GM12891 (cell line): ENCODE measurements around a stretch of chr1.

DNA sequence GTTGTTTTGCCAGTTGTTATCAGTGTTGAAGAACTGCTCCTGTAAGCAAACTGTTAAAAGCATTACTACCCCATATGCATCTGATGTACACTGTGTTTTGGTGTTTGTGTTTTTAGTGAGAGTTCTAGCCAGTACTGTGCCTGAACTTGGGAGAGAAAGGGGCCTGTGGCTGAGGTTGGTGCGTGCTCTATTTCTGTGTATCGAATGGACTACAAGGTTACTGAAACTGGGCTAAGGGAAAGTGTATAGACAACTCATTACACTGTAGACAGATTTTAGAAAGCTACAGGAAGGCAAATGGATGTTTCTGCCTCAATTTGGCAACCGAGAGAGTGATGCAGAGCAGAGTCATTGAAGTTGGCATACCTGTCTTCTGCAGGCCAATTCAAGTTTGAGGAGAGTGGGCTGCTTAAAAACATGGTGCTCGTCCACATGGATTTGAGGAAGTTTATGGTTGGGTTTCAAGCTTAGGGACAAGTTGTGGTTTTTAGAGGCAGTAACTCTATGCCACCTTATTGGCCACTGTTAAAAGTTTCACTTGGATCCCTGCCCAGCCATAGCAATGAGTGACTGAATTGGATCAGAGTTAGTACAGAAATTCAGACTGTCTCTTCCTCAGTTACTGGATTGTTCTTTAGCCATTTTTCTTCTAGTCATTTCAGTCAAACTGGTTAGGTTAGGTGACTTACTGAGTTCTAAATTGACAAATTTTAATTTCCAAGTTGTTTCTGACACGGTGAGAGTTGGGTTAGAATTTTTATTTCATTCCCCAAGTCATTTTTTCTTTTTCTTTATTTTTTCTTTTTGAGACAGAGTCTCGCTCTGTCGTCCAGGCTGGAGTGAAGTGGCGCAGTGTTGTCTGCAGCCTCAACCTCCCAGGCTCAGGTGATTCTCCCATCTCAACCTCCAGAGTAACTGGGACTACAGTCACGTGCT lies 17.2 kb downstream of the DYRK3 start:
- RRBS = no CpG with 5 or more reads among the region's 9 CpGs

GRCh38 chr1:206666951-206667332 lies 17.8 kb upstream of the MAPKAPK2 start:
- RRBS = no CpG with 5 or more reads among the region's 5 CpGs

- RRBS = 1% methylated on average over 19 of the region's 24 CpGs
These were observed 186 bp downstream of the MAPKAPK2 start for GRCh38 chr1:206685010-206685172.

DNA sequence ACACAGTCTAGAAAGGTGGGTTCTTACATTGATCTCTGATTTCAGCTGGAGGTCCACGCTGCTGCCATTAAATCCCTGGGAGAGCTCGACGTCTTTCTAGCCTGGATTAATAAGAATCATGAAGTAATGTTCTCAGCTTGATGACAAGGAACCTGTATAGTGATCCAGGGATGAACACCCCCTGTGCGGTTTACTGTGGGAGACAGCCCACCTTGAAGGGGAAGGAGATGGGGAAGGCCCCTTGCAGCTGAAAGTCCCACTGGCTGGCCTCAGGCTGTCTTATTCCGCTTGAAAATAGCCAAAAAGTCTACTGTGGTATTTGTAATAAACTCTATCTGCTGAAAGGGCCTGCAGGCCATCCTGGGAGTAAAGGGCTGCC lies 23.0 kb upstream of the IL20 start:
- RRBS = no CpG with 5 or more reads among the region's 5 CpGs

DNA sequence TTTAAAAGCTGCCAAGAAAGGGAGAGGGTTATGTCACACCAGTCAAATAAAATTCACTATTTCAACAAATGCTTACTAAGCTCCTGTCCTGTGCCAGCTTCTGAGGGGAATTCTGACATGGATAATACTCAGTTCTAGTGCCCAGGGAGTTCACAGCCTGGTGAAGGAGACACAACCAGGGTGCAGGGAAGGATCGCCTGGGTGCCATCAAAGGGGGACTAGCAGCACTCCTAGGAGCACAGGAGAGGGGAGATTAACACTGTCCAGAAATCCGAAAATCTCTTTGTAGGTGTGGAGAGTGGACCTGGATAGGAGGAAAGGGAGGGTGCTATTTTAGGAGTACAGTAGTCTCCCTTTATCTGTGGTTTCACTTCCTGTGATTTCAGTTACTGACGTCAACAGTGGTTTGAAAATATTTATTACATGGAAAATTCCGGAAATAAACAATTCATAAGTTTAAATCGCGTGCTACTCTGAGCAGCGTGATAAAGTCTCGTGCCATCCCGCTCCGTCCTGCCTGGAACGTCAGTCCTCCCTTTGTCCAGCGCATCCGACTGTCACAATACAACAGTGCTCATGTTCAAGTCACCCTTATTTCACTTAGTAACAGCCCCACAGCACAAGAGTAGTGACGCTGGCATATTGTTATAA lies 6.6 kb upstream of the IL24 start:
- RRBS = no CpG with 5 or more reads among the region's 14 CpGs

GRCh38 chr1:207002526-207003392 lies 29.8 kb downstream of the C1orf116 start:
- RRBS = no CpG with 5 or more reads among the region's 3 CpGs

DNA sequence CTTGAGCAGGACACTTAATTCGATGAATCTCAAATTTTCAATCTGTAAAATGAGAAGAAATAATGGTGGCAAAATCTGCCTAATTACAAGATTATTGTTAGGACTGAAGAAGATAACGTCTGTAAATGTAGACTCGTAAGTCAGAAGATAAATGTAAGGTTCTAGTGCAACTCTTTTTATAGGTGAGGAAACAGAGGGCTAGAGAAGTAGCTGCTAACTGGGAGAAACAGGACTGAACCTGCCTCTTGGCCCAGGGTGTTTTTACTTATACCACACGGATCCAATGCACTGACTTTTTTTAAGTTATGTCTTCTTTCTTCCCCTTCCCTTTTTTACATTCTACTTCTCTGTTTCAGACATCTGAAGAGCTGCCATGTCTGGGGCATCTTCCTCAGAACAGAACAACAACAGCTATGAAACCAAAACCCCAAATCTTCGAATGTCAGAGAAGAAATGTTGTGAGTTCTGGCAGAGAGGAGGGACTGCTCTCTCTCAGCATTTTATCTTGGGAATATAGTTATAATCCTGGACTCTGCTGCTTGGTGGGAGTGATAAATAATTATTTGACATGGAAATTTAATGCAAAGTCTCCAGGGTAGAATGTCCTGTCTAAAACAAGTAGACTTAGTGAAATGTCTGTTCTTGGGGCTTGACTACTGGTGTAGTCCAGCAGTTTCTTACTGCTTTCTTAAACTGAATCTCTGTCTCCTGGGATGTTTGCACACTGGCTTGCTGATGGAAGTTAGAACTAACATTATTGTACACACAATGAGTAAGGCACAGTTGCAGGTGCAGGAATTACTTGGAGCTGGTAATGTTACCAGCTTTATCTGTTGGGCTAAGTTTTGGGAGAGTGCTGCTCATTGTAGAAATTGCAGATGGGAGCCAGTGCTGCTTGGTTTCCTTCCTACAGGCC lies 1.5 kb downstream of the PFKFB2 start:
- RRBS = no CpG with 5 or more reads among the region's 5 CpGs

DNA sequence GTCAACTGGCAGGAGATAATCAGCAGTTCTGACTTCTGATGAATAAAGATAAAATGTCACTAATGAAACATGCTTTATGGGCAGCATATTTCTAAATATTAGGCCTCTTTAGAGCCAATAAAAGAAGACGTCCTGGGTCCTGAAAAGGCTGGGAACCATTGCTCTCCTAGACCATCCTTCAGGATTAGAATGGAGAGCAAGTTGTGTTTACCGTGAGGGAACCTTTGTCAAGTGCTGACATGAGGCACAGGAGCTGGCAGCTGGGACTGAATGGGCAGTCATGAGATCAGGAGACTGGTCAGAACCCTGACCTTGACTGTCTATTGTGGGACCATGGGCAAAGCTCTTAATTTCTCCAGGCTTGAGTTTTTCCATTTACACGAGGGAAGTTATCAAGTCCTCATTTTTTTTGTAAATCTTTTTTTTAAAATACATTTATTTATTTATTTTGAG lies 5.1 kb downstream of the PFKFB2 start:
- RRBS = no CpG with 5 or more reads among the region's 3 CpGs

GRCh38 chr1:207074455-207075581 lies 13.8 kb upstream of the C4BPB start:
- RRBS = no CpG with 5 or more reads among the region's 5 CpGs

GRCh38 chr1:207172355-207172554 lies 68.2 kb downstream of the C4BPA start:
- RRBS = no CpG with 5 or more reads among the region's 1 CpG

- RRBS = no CpG with 5 or more reads among the region's 4 CpGs
These were observed 102.4 kb upstream of the CD55 start for GRCh38 chr1:207218974-207219570.

- RRBS = no CpG with 5 or more reads among the region's 5 CpGs
These were observed 2.3 kb downstream of the CD55 start for GRCh38 chr1:207323542-207324394.

- RRBS = no CpG with 5 or more reads among the region's 5 CpGs
These were observed 3.0 kb downstream of the CD55 start for GRCh38 chr1:207324395-207324955.

DNA sequence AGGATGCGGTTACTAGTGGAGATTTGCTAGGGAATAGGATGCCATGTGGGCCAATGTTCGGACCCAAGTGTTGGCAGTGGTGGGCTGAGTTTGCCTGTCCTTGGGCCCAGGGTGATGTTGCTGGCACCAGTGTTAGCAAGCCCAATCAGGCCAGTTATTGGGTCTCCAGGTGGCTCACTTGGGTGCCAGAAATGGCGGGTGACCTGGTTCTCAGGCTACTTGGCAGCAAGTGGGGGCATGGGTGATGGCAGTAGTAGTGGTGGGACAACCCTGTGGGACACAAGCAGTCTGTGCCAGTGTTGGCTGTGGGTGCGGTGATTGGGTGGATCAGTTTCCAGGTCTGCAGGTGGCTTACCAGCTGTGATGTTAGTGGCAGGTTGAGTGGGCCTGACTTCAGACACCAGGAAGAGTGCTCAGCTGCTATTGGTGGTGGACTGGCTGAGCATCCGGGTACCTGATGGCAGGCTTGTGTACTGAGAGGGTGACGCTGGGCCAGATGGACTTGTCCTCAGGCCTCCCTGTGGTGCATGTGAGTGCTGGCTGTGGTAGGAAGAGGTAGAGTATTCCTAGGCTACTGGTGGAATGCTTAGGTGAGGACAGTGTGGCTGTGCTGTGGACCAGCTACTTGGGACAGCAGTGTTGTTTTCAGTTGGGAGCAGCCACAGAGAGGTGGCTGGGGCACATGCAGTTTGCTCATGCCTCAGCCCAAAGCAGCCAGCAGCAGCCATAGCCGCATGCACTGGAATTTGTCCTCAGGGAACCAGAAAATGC lies 24.6 kb downstream of the CD55 start:
- RRBS = no CpG with 5 or more reads among the region's 7 CpGs

DNA sequence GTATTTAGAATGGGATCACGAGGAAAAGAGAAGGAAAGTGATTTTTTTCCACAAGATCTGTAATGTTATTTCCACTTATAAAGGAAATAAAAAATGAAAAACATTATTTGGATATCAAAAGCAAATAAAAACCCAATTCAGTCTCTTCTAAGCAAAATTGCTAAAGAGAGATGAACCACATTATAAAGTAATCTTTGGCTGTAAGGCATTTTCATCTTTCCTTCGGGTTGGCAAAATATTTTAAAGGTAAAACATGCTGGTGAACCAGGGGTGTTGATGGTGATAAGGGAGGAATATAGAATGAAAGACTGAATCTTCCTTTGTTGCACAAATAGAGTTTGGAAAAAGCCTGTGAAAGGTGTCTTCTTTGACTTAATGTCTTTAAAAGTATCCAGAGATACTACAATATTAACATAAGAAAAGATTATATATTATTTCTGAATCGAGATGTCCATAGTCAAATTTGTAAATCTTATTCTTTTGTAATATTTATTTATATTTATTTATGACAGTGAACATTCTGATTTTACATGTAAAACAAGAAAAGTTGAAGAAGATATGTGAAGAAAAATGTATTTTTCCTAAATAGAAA lies 38.5 kb downstream of the CD55 start:
- RRBS = no CpG with 5 or more reads among the region's 3 CpGs

DNA sequence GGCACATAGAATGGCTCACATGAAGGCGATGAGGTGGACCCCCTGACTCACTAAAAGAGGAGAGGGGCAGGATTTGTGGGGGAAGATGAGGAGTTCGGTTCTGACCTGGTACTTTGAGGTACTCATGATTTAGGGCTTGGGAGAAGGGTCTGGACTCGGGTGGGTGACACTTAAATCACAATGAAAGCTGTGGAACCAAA lies 12.4 kb upstream of the CR1 start:
- RRBS = no CpG with 5 or more reads among the region's 3 CpGs

GRCh38 chr1:207635321-207636061 lies 9.4 kb upstream of the CR1L start:
- RRBS = no CpG with 5 or more reads among the region's 9 CpGs

- RRBS = no CpG with 5 or more reads among the region's 15 CpGs
These were observed 10.6 kb downstream of the CD46 start for GRCh38 chr1:207762249-207762976.

DNA sequence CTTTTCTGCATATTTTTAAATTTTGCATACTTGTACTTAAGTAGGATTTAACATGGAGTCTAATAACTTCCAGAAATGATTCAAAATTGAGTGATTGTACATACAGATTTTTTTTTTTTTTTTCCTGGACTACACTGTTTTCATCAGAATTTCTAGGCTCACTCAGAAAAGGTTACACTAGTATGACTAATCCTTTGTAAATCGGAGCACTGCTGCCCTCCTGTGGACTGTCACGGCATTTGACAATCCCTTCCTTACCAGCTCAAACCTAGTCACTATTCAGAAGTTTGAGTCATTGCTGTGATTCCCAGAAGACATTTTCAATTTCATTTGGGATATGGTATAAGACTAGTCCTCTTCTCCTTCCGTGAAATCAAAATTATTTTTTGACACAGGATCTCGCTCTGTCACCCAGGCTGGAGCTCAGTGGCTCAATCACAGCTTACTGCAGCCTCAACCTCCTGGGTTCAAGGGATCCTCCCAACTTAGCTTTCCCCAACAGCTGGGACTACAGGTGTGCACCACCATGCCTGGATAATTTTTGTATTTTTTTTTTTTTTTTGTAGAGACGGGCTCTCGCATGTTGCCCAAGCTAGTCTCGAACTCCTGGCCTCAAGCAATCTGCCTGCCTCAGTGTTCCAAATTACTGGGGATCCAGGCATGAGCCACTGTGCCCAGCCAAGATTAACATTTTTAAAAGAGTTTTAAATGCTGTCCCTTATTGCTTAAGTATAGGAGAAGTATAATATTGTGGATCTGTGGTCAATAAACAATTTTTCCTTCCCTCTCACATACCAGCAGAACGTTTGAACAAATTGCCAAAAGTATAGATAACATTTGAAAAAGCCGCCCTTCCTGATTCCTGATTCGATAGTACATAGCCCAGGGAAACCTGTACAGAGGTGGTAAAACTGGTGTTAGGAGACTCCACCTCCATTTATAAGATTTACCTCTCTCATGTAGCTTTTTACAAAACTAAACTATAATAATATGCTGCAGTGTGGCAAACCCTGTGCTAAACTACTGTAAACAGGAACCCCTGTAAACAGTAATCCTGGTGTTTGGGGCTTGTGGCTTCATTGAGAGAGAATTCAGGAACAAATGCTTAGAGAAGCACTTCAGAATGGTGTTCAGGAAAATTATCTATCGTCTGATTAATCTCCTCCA lies 45.8 kb downstream of the CD46 start:
- RRBS = no CpG with 5 or more reads among the region's 11 CpGs

DNA sequence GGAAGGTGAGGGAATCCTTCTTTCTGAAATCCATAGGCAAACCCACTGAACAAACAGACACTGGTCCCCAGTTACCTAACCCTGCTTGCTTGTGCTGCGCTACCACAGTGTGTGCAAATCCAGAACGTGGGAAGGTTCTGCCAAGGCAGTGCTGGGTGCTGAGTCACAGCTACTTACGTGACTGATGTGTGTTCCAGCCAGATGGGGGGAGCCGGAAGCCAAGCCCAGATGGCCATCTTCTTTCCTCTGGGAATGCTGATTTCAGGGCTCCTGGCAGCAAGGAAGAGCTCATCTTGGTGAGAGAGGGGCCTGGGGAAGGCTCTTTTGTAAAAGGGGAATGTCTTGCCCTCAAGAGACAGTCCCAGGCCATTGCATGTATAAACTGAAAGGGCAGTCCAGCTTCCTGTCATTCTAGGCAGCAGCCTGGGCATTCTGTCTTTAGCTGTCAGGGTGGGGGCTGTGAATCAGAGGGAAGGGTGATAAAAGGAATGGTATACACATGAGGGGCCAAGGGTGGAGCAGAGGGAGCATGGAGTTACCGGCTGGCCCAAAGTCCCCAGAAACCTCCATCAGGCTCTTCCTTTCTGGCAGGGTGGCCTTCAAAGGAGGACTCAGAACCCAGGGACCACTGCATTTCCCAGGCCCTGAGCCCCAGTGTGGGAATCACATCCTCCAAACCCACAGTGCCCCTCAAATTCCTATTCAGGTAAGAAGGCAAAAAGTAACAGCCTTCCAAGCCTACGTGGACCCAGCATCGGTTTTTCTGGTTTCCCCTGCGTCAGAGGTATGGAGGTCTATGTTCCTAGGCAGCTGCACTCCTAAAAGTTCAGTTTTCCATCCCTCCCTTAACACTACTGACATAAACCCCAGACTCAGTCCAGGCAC lies 54.2 kb downstream of the CD46 start:
- RRBS = no CpG with 5 or more reads among the region's 8 CpGs